RPMI7951 (cell line): ENCODE results near the gene NKX2-2.

DNA sequence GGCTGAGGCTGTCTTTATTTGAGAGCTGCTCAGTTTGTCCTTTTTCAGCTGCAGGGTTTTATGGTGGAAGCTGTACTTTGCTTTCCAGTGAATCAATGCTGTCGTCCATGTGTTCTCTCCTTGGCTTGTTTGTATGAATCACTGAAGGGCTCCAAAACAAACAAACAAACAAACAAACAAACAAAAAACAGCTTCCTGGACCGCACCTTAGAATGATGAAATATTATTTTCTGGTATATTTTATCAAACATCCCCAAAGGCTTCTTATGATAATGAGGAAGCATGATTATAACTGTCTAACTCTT lies 127.3 kb upstream of the NAA20 start:
- RAMPAGE, long total RNA: no peak

- RAMPAGE, long total RNA: no peak
Measured at GRCh38 chr20:20210432-20210850, 157.5 kb upstream of the INSM1 start.

GRCh38 chr20:20486517-20487252 lies 118.8 kb downstream of the INSM1 start:
- RAMPAGE, long total RNA: no peak

DNA sequence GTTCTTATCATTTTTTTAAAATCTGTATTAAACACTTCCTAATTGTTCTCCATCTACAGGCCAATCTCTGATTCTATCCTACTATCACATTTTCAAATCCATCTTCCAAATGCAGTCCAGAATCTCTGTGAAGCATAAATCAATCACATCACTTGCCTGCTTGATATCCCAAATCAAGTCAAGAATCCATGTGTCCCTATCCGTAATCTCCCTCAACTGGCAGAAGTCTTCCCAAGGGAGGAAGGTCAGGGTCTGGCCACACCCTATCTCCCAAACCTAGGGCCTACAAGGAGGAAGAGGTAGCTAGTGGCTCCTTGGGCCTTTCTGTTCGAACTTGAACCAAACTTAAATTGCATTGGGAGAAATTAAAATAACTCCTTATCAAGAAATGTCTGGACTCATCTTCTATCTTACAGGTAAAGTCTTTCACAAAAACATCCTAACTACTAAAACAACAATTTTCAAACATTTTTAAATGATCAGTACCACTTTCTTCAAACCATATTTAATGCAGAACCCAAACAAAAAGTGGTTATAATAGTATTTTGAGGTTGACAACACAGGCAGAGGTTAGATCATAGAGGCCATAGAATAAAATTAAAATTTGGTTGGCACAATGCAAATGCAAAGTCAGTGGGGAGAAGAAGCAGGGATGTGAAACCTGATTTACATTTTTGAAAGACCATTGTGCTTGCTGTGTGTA lies 141.7 kb downstream of the RALGAPA2 start:
- RAMPAGE, long total RNA: no peak

DNA sequence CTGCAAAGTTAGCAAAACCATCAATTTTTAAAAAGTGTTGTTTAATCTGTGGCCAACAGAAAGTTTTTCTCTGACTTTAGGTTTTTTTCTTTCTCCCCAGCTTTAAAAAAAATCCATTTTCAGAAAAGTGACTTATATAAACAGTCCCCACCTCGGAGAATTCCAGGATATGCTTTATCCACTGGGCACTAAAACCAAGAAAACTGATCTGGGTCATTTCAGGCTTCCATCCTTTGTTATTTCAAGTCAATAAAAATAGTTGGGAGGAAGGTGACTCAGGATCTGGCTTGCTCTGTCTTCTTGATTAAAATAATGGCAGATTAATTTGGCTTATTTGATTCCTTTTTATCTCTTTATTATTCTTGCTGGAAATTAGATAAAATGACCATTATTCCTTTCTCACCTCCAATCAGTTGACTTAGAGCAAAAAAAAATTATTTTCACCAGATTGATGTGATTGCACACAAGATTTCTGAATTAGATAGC lies 19.2 kb upstream of the RALGAPA2 start:
- RAMPAGE, long total RNA: no peak

DNA sequence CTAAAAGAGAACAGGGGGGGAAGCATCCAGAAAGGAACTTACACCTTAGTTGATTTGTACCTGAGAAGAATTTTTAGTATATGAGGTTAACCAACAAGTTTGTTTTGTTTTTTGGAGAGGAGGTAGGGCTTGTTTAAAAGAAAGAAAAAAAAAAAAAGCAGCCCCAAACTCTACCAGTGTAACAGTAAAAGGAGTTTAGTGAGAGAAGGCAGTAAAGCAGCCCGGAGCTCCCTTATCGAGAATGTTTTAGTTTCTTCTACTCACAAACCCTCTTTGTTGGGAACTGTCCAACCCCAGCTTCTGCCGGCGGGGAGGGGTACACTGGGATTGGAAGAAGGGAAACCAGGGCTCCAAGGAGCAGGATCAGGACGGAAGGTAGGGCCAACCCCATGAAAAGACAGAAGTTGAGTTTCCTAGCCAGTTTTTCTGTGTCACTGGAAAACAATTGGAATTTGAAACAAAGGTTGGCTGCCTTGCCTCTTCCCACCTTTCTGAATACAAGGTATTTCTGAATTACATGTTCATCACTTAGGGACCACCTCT lies 65.9 kb downstream of the KIZ start:
- RAMPAGE, long total RNA: no peak

GRCh38 chr20:21336604-21337546 lies 33.7 kb downstream of the XRN2 start:
- RAMPAGE, long total RNA: no peak

DNA sequence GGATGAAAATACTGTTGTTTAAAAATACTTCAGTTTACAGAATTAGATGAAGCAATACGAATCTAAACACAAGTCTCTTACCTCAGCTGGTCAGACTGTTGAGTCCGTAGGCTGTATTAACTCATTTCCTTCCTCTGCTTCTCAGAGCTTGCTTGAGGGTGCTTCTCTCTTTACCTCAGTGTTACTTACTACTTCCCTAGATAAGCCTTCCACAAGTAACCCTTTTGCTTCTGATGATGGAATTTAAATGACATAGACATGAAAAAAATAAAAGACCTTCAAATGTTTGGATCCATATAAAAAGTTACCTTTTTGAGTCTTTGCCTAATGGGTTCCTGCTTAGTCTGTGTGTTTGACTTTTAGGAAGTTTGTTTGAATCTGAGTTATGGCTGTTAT lies 35.9 kb downstream of the NKX2-4 start:
- RAMPAGE, long total RNA: no peak

- RAMPAGE, long total RNA: no peak
Measured at GRCh38 chr20:21511579-21512239, 2.2 kb downstream of the NKX2-2 start.

DNA sequence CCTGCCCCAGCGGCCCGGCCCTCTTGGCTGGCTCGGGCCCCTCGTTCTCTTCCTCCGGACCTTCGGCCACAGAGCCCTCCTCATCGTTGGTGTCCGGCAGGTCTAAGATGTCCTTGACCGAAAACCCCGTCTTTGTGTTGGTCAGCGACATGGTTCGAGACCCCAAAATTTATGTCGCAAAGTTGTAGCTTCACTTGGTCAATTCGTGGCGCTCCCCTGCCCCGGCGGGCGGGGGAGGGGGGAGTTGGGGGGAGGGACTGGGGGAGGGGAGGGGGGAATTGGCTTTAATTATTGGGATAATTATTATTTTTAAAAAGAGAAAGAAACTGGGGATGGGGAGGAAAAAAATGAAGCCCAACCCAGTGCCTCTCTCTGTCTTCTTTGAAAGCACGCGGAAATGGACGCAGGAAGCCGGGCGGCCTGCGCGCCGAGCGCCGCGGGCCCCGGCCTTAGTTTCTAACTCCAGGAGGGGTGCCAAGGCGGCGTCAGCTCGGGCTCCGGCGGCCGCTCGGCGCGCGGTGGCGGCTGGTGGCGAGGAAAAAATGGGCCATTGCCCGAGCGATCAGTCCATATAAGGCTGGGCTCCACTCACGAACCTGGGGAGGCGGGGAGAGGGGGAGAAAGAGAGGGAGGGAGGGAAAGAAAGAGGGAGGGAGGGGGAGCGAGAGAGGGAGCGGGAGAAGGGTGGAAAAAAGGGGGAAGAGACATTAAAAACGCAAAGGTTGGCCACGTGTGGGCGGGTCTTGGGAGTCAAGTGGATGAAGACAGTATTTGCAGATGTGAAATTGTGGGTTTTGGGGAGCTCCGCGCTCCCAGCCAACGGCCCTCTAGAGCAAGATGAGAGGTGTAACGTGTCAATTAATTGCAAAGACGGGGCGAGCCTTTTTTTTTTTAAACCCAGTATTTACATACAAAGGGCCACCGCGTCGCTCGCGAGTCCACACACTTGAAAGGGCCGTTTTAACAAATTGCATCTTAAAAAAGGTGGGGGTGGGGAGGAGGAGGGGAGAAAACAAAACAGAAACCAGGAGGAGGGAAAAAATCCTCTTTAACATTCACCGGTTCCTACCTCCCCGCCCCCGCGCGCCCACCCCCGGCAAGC lies at the start of gene NKX2-2:
NKX2-2 (minus strand) TSS at position 546 of the 1,102 bp plus-strand sequence.
- RAMPAGE, long total RNA: no peak

DNA sequence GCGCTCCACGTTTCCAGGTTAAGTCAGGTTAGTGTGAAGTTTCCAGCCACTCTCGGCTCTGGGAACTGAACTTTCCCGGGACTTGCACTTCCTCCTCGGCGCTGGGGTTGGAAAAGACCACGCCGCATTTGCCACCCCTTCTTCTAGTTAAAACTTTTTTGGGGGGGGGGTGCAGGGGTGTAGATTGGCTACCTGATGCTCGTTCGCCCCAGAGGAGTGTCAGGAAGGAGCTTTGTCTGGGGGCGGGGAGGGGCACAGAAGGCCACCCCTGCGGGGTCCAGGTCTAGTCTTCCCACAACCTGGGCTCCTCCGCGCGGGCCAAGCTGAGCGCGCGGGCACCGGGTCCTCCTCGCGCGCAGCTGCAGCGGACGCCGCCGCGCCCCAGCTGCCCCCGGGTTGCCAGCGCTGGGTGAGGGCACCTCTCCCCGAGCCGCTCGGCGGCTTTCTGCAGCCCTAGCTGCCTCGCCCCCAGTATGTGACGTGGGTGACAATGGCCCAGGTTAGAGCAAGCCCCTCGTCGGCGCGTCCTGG lies 1.6 kb upstream of the NKX2-2 start:
- RAMPAGE, long total RNA: no peak

GRCh38 chr20:22574847-22575918 lies 9.2 kb downstream of the FOXA2 start:
- RAMPAGE, long total RNA: no peak

- RAMPAGE, long total RNA: no peak
Measured at GRCh38 chr20:22579622-22580338, 4.6 kb downstream of the FOXA2 start.

DNA sequence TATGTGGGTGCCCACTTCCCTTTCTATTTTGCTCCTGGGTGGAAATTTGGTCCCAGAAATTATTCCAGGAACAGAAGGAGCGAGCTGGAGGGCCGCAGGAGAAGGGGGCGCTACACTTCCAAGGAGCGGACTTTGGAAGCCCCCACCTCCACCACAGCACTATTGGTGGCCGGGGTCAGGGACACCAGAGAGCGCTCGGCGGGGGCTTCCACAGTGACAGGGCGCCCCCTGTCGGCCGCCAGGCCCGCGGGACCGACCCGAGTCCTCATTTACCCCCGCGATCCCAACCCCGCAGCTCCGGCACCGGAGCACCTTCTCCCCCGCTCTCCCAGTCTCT lies 2.2 kb upstream of the FOXA2 start:
- RAMPAGE, long total RNA: no peak

- RAMPAGE, long total RNA: no peak
Measured at GRCh38 chr20:22795639-22796041, 211.3 kb upstream of the FOXA2 start.

GRCh38 chr20:23047074-23048234 lies 2.0 kb downstream of the THBD start:
- RAMPAGE, long total RNA: no peak

DNA sequence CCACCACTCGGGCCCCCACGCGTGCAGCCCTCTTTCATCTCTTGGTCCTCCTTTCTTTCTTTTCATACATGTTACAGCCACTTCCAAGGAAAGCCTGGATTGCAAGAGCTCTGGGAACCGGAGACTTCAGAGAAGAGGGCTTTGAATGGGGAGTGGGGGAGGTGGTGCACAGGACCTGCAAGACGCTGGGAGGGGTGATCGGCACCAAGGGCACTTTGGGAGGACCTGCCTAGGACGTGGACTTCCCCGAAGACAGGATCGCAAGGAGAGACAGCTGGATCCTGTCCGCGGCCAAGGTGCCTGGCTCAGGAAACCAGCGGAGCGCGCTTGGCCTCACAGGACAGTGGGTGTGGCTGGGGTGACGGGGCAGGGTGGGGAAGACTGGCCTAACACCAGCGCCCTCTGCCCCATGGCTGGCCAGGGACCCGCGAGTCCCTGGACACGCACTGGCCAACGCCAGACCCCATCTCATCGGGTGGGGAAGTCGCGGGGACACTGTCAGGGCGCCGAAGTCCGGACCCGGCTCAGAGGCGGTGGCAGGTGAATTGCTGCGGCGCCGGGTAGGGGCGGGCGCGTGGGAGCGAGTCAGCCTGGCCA lies 567 bp upstream of the THBD start:
- RAMPAGE, long total RNA: no peak

DNA sequence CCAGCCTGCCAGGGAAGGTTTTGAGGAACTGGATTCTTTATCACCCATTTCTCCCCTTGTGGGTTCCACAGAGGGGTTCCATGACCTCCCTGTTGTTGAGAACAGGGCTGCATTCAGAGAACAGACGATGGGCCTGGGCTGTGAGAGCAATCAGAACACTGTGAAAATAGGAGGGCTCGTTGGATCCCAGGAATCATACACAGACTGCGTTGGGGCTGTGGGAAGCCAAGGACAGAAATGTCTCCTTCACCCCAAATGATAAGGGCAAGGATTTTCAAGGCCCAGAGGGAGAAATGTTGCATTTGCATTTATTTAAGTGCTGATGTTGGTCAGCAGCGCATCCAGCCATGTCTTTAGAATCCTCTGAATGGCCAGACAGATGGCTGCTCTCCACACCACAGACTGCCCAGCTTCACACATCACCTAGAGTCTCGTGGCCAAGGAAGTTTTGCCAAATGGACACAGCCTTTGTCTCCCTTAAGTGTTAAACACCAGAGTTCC lies 4.5 kb downstream of the CD93 start:
- RAMPAGE, long total RNA: no peak

- RAMPAGE, long total RNA: no peak
Measured at GRCh38 chr20:23086762-23087427, 771 bp upstream of the CD93 start.

DNA sequence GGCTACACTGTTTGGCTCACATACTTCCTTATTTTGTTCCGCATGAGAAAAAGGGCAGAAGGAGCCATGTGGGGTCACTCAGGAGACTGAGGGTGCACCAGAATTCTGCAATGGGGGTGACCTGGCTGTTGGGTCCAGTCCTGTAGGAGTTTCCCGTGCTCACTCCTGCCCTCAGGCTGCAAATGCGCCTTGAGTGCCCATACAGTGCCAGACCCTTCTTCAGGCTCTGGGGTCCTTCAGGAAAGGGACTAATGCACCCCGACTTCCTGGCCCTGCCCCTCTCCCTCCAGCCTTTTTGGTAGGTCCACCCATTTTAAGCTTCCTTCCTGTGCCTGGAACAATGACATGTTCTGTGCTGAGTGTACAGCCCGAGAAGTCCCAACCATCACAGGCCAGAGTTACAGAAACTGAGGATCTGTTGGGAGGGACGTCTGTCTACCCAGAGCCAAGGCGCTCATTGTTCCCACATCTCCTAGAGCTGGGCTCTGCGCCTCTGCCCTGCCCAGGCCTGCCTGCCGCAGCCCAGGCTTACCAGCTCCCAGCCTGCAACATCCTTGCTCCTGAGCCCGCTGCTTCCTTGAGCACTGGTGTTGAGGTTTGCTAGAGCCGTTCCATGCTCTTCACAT lies 33.5 kb upstream of the CD93 start:
- RAMPAGE, long total RNA: no peak